SJSA1 (cell line): ENCODE data around the genes HDAC10 and DENND6B.

DNA sequence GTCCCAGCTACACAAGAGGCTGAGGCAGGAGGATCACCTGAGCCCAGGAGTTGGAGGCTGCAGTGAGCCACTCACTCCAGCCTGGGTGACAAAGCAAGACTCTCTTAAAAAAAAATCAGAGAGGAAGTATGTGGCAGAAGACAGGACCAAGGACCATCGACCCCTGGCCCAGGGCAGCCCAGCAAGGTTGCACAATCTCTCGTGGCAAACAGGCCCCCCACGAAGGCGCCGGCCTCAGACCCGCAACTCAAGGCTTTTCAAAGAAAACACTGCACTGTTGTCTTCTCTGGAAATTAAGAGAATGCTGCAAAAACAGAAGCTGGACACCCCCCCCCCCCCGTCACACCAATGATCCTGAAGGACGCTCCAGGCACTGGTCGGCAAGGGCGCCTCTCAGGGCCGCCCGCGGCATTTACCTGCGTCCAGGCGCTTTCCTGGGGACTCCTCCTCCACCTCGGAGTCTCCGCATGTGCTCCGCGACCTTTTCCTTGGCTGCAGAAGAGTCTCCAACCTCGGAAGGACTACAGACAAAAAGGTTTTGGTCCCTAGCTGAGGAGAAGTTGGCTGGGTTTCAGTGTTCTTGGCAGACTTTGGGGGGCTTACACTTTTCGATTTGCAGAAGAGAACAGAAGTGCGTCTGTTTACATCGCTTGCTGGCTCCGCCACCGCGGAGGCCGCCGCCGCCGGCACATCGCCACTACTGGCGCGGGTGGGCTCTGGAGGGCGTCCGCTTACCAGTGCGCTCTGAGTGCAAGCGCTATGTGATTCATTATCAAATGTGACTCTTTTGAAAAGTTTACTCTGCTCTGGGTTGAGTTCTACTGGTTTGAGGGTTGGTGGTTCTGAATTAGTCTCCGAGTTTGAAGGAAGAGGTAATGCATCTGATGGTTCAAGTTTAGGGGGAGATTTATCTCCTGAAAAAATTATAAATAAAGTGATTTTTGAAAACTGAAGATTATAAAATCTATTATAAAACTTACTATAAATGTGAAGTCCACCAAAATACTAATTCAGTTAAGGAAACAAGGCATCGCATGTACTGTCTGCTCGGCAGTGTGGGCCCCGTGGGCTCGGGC is 40.4 kb downstream of the BRD1 start:
- RAMPAGE, long total RNA = no peak

GRCh38 chr22:49820801-49821502 is 6.7 kb downstream of the BRD1 start:
- RAMPAGE, long total RNA = no peak

DNA sequence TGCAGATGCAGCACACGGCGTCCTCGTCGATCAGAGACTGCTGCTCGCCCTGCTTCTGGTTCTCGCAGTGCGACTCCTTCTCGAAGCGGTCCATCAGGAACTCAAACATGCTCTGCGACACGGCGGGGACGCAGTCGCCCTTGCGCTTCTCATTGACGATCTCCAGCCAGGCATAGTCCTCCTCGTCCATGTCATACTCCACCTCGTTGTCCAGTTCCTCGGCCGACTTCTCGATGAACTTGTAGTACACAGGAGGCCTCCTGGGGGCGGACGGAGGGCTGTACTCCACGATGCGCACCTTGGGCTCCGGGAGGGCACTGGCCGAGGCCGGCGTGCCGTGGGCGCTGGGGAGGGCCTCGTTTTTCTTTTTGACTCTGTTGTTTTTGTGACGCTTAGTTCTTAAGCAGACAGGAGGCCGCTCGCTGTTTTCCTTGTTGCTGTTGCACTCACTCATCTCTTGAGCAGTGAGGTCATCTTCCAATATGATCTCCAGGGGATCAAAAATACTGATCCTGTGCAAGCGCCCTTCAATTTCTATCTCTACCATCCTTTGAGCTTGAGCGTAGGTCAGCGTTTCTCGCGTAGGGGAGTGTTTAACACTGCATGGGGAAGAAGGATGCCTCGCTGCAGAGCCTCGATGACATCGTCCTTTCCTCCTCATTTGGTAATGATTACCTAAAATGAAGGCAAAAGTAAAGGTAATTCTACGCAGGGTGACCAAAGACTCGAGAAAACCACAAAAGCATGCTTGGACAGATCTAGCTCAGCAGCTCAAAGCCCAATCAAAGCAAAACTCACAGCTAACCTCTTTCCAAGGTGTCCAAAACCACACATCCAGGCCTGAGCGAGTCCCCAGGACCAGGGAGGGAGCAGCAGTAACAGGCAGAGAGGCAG is 3.8 kb downstream of the BRD1 start:
- RAMPAGE, long total RNA = no peak

DNA sequence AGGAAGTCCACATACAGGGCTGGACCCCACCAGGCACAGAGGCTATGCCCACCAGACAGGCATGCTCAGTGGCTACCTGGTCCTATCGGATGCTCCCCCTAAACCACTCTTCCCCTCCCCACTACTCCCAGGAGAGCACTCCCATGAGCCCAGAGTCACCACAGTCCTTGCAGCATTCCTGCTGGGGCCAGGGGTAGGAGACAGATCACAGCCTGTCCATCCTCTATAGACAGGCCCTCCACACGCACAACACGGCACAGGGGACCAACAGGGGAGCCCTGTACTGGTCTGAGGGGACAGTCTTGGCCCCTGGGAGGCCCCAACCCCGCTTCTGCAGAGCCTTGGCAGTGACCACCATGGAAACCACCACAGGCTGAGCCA is 3.0 kb downstream of the BRD1 start:
- RAMPAGE, long total RNA = no peak

DNA sequence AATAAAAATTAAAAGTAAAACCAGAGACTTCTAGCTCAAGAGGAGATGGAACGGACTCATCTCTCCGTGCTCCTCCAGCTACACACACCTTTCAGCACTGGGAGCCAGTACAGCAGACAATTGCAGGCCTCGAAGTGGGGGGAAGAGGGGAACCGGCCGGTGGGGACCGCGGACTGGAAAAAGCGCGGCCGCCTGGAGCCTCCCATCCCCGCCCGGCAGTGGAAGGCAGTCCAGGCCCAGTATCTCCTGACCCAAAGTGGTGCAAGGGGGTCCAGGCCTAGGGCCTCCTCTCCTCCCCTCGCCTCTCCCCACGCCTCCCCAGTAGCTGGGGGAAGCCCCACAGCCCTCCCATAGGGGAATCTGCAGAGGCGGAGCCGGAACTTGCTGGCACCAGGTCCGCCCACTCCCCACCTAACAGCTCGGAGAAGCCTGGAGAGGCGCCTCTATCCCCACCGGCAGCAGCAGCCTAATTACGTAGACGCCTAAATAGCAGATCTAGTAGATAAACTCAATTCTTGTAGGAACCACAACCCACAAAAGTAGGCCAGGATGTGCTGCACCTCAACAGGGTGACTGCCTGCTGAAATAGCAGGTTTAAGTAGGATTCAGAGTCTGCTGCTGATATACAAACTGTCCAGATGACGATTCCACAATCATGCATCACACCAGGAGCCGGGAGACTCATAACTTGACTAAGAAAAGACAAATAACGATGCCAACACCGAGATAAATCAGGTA is 11.1 kb upstream of the BRD1 start:
- RAMPAGE, long total RNA = no peak

DNA sequence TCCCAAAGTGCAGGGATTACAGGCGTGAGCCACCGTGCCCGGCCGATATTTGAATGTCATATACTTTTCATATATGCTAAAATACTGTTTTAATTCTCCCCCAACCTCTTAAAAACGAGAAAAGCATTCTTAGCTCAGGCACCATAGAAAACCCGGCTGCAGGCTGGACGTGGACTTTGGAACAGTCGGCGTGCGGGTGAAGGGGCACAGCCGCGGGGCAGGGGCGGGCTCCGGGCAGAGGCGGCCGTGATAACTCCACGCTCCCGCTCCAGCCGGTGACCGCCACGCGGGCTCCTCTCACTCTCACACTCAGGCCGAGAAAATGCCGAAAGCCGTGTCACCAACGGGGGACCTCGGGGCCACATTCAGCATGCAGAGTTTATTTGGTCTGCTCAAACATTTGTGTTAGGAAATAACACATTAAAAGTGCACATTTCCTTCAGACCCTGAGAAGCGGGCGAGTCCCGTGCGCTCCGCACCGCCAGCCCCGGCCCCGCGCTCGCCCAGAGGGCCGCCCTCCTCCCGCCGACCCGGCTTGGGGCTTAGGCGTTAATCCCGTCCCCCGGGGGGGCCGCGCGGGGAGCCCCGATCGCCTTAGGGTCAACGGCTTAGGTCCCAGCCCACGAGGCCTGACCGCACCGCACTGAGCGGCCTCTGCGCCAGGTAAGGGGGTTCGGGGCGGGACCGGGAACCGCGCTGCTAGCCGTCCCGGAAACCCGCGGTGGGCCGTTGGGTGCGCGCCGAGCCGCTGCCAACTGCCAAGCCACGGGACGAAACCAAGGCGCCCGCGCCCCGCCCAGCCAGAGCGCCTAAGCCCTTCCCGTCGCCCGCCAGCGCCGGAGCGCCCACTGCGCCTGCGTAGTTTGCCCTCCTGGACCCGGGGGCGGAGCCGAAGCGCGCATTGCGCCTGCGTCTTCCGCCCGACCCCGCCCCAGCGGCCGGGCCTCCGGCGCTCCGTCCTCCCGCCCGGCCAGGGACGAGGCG is 595 bp upstream of the ZBED4 start:
- RAMPAGE, long total RNA = no peak

DNA sequence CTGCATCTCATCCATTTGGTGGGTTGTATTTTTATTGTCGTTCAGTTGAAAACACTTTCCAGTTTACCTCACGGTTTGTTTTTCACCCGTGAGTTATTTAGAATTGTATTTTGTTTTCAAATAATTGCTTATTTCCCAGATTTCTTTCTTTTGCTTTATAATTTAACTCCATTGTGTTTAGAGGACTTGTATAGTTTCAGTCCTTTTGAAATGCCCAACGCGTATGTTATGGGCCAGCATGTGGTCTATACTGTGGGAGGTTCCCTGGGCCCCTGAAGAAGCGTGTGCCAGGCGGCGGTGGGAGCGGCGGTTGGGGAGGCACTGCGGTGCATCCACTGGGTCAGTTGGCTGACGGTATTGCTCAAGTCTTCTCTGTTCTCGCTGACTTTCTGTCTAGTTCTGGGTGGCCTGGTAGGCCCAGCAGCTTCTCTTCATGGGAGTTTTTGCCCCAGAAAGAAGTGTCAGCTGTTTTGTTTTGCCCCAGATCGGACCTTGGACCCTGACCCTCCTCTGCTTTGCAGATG is 13.5 kb downstream of the ZBED4 start:
- RAMPAGE, long total RNA = no peak

- RAMPAGE, long total RNA = no peak
Observed at GRCh38 chr22:49946552-49947031, 14.0 kb upstream of the PIM3 start.

GRCh38 chr22:50007995-50008787 is 4.4 kb downstream of the IL17REL start:
- RAMPAGE, long total RNA = no peak

GRCh38 chr22:50090092-50090423 is 252 bp downstream of the MOV10L1 start:
- RAMPAGE, long total RNA = no peak

DNA sequence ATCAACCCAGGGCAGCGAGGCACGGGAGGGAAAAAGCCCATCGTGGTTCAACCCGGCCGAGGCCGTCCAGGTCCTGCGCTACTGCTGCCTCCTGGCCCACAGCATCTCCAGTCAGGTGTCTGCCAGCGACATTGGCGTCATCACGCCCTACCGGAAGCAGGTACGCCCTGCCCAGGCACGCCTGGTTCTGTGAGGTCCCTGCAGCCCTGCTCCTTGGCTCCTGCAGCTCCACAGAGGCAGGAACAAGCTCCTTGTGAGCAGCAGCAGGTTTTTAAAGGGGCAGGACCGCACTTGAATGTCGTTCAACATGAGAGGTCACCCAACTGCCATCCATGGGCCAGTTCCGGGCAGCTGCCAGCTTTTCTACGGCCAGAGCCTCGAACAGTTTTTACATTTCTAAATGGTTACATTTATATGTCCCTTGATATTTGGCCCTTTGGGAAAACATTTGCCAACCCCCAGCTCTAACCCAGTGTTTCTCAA is 12.4 kb upstream of the PANX2 start:
- RAMPAGE, long total RNA = no peak

DNA sequence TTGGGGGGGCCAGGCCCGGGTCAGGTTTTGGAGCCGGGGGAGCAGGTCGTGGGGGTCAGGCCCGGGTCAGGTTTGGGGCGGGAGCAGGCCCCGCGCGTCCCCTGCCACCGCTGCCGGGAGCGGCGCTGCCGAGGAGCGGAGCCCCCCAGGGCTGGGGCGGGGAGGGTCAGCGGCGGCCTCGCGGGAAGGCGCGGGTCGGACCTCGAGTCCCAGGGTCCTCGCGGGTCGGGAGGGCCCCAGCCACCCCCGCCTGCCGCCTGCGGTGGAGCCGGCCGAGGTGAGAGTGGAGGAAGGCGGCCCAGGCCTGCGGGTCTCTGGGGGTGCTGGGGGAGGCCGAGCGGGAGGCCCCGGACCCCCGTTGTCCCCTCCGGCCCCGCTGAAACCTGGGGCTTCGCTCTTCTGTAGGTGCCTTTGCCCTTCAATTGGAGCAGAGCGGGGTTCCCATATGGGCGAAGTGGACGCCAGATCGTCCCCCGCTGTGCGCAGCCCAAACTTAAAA is 651 bp downstream of the TRABD start:
- RAMPAGE, long total RNA = no peak

DNA sequence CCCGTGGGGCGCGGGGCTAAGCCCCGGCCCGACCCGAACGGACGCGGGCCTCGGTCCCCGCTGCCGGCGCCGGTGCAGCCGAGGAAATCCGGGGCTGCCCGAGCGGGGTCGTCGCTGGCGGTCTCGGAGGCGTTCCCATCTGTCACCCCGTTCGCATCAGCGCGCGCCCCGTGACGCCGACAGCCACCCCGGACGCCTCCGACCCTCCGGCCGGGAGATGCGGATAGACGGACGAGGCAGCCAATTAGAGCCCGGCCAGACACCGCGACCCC is 216 bp upstream of the SELENOO start:
- RAMPAGE, long total RNA = no peak

GRCh38 chr22:50202255-50202693 is 1.5 kb downstream of the SELENOO start:
- RAMPAGE, long total RNA = no peak

DNA sequence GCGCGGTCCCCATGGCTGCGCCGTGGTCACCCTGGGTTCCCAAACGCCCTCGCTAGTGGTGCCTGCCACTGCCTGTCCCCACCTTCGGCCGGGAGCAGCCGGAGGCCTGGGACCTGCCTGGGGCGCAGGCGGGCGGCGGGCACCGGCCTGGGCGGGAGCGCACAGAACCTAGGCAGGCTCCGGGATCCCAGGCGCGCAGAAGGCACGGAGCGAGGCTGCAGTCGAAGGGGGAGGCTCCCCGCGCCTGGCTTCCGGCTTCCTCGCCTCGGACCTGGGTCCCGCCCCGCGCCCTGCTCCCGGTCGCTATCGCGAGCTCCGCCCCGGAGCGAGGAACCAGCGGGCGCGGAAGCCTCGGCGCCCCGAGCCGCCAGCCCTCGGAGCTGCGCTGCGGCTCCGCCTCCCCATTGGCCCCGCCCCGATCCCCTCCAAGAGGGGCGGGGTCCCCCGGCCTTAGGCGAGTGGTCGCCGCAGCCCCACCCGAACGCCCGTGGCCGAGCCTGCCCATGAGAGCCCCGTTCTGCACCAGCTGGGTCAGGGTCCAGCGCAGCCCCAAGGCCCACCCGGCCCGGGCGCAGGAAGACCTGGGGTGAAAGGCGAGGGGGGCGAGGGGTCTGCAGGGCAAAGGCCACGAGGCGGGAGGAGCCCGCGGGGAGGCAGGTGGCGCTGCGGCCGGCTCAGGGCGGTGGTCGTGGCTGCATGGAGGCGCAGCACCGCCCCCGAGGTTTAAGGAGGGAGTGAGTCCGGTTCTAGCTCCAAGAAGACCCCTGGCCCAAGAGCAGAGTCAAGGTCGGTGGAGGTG is at the start of gene HDAC10:
Gene HDAC10, minus strand, starts transcription at position 246 of the 799 bp plus-strand sequence.
- RAMPAGE, long total RNA = no peak

DNA sequence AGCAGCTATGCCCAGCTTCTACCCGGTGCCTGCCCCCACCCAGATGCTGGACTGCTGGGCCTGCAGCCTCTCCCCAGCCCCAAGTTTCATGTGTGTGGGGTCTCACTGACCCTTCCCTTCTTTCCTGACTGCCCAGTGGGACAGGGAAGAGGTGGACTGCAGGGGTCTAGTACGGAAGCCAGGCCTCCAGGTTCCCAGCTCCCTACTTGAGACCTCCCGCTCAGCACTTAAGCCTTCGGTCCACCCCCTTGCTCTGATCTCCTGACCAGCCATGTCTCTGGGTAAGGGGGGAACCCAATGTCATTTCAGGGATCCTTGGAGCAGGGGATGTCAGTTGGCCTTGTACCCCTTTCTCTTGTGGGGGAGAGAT is 2.6 kb upstream of the MAPK11 start:
- RAMPAGE, long total RNA = no peak

DNA sequence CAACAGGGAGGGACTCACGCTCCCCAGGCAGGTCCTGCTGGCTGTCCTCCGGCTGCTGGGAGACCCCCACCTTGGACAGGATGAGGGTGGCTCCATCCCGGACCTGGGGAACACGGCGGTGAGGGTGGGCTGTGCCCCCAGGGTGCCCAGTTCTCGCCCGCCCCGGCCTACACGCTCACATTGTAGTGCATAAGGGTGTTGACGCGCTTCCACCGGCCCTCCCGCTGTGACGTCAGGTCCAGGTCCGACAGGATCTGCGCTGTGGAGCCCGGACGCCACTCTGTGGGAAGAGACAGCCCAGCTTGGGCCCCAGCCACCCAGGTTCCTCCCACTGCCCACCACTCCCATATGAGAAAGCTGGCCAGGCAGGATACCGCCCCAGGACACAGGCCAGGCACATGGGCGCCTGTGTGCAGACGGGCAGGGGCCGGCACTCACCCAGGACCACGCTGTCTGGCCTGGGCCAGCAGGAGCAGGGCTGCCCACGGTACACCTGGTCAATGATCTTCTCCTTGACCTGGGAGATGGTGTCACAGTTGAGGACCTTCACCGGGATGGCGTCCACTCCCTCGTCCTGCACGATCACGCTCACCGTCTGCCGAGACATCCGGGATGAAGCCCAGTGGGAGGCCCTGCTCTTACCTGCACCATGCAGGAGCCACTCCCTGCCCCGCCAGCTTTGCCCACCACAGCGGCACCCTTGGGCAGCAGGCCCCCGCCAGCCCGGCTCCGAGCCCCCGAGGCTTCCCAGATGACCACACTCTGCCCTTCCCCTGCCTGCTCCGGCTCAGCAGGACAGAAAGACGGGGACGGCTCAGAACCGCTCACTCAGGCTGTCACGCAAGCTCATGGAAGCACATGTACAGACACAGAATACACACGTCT is 8.5 kb upstream of the MAPK11 start:
- RAMPAGE, long total RNA = no peak

DNA sequence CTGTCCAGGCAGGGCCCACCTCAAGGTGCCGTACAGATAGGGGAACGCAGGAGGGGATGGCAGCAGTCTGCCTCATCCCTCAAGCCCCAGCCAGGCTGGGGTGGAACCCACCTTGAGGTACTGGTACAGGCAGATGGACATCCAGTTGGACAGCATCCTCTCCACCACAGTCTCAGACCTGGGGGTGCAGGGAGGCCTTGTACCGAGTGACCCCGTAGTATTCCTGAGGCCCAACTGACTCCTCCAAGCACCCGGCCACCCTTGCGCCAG is 9.6 kb upstream of the MAPK11 start:
- RAMPAGE, long total RNA = no peak

DNA sequence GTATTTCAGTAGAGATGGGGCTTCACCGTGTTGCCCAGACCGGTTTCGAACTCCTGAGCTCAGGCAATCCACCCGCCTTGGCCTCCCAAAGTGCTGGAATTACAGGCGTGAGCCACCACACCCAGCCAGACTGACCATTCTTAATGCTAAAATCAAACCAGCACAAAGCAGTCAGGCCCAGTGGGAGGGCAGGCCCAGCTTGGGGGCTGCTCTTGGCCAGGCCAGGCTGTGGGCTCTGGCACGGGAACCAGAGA is 8.7 kb downstream of the PLXNB2 start:
- RAMPAGE, long total RNA = no peak

- RAMPAGE, long total RNA = no peak
Observed at GRCh38 chr22:50326605-50327917, at the start of gene DENND6B. TSS of gene DENND6B (minus strand) at chr22:50327012.